Measurements from ENCODE around the genes CCL4, TBC1D3B, MRM1, LHX1 and TBC1D3L.

DNA sequence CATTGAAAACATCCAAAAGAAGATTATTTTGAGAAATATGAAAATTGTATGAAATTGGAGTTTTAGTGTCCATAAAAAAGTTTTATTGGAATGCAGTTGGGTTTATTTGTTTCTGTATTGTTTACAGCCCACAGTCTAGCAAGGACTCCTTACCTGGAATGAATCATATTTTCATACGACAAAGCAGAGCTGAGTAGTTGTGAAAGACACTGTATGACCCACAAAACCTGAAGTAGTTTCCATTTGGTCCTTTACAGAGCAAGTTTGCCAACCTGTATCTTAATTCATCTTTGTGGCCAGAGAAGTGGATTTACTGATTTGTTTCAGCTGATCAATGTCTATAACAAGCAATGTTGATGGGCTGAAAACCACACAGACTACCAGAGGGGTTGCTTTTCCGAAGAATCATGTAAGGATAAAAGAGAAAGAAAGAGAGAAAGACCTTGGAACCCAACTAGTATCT is 10.3 kb downstream of the CCL18 start:
- PRO-cap, 2 experiments = no peak in any of the 2 experiments

- PRO-cap, 2 experiments = no peak in any of the 2 experiments
Observed at GRCh38 chr17:36103265-36104178, at the start of gene CCL4. TSS of gene CCL4 (plus strand) at chr17:36103827.

DNA sequence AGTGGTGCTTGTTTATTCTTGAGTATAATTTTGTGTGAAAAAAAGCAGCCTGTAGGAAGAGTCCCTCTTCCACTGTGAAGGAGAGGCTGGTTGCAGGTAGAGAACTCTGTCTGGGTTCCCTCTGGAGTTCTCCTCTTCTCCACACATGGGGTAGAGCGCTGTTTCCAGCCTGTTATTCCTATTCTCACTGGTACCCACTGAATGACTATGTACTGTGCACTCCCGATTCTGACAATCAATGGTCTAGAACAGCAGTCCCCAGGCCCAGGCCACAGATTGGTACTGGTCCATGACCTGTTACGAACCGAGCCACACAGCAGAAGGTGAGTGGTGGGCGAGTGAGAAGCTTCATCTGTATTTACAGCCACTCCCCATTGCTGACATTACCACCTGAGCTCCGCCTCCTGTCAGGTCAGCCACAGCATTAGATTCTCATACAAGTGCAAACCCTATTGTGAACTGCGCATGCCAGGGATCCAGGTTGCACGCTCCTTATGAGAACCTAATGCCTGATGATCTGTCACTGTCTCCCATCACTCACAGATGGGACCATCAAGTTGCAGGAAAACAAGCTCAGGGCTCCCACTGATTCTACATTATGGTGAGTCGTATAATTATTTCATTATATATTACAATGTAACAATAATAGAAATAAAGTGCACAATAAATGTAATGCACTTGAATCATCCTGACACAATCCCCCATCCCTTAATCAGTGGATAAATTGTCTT is 15.3 kb downstream of the CCL4 start:
- PRO-cap, 2 experiments = no peak in any of the 2 experiments

- PRO-cap, 2 experiments = no peak in any of the 2 experiments
Observed at GRCh38 chr17:36127882-36128350, 24.3 kb downstream of the CCL4 start.

DNA sequence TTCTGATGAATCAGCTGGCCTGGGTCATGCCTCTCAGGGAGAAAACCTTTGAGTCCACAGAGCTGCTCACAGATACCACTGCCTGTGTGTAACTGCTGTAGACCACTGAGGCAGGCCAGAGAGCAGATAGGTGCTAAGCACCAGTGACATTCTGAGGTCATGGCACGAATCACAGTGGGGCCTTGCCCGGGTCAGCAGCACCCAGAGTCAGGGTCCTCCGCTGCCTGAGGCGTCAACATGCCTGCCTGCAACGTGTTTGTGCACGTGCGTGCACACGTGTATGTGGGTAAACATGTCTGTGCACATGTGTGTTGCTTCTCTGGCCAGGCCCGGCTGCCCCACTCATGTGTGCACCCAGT is at the start of gene TBC1D3B:
Gene TBC1D3B (minus strand): TSS at position 153 of the 359 bp plus-strand sequence.
- PRO-cap, 2 experiments = no peak in any of the 2 experiments

- PRO-cap, 2 experiments = peak in 2 of 2 experiments; most common plus-strand start chr17:36486944 (in 2); most common minus-strand start chr17:36486917 (in 2)
Observed at GRCh38 chr17:36486850-36487356, 422 bp downstream of the ZNHIT3 start.

GRCh38 chr17:36585625-36586188 is 6.0 kb upstream of the DHRS11 start:
- PRO-cap, 2 experiments = no peak in any of the 2 experiments

DNA sequence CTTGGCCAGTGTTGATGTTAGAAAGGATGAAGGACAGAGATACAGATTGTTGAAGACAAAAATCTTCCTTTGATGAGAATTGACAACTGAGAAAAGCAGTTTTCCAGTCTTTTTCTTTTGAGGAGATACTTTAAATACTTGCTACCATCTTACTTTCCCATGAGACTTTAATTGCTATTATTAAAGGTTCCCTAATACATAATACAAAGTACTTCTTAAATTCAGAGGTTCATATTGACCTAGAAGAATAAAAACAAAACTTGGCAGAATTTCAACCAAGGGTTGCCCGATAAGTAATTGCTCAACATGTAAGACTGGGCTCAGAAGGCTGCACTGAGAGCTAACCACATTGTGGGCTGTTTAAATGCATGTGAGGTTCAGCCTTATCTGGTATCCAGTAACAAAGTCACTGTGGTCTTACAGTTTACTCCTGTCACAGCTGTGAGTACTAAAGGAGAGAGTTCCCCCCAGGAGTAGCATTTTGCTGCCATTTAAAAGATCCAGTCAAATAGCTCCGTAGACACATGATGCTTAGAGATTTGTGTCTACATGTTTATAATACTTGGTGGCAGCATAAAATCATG is 1.7 kb upstream of the DHRS11 start:
- PRO-cap, 2 experiments = no peak in any of the 2 experiments

- PRO-cap, 2 experiments = peak in 2 of 2 experiments; most common plus-strand start chr17:36601583 (in 1); most common minus-strand start chr17:36601493 (in 2)
Observed at GRCh38 chr17:36601289-36602264, at the start of gene MRM1. TSS of gene MRM1 (plus strand) at chr17:36601583.

DNA sequence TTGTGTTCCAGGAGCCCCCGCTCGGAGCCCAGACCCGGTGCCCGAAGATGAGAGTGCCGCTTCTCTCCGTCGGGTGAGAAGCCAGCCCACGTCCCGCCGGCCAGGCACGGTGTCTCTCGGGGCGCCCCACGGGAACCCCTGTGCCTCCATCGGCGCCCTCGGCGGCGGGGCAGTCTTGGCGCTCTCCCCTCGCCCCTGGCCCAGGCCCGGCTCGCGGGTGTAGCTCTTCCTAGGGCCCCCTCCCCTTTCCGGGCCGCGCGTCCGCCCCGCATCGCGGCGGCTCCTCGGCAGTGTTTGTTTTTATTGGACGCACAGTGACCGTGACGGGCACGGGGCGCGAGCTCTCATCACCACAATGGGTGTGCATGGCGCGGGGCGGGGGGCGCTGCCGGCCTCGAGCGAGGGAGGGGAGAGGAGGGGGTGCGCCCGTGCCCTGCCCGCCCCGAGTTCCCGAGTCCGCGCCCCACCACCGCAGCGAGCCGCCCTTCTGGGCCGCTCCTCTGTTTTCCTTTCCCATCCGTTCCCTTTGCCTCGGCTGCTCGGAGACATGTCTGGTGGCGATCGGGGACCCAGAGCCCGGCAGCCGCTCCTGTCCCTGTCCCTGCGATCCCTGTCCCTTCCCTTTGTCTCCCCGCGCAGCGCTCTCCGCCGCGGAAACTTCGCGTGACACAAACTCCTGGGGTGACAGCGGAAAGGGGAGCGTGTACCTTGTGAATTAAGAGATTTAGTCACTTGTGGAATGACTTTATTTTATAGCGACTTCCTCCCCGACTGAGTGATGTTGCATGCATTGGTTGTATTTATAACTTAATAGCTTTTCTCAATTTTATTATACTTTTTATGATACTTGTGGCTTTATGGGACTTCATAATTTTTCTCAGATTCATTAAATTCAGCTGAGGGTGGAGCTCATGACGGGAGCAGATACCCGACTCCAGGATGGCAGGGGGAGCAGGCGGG is 40.5 kb downstream of the MRM1 start:
- PRO-cap, 2 experiments = no peak in any of the 2 experiments

DNA sequence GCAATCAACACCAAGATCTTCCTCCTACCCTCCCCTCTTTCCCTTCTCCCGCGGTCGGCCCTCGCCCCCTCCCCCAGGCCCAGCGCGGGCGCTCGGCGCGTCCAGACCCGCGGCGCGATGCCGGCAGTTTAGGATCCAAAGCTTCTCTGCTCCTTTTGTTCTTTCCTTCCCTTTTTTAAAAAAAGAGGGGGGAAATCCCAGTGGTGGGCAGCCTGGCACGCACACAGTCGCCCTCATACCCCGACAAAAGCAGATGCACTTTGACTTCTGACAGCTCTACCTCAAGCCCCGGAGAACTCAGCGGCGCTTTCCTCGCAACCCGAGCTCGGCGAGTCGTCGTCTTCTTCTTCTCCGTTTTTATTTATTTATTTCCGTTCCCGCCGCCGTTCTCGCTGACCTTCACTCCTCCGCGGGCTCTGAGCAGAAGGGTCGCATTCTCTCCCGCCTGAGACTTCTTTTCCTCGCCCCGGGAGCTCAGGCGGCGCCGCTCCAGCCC is at the start of gene LHX1:
Gene LHX1 (plus strand): TSS at position 11 of the 496 bp plus-strand sequence.
- PRO-cap, 2 experiments = no peak in any of the 2 experiments

DNA sequence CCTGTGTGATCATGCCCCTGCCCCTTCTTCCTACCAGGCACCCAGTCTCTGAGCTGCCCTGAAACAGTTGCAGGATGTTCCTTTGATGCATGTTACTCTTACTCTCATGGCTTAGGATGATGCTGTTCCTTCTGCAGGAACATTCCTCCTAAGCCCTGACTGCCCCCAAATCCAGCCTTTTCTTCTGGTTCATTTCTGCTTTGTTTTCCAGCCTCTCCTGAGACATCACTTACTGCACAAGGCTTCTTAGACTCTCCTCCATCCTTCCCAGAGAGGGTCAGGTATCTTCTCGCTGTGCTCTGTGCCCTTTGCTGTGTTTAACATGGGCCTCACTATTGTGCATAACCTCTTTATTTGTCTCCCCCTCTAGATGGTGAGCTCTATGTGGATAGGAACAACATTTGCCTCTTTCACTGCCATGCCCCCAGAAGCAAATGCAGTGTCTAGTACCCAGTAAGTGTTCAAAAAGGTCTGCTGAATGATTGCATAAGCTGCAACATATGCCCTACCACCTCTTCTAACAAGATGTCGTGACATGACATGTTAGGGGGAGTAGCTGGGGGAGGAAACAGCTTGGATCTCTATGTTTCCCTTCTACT is 147.6 kb downstream of the AATF start:
- PRO-cap, 2 experiments = no peak in any of the 2 experiments

DNA sequence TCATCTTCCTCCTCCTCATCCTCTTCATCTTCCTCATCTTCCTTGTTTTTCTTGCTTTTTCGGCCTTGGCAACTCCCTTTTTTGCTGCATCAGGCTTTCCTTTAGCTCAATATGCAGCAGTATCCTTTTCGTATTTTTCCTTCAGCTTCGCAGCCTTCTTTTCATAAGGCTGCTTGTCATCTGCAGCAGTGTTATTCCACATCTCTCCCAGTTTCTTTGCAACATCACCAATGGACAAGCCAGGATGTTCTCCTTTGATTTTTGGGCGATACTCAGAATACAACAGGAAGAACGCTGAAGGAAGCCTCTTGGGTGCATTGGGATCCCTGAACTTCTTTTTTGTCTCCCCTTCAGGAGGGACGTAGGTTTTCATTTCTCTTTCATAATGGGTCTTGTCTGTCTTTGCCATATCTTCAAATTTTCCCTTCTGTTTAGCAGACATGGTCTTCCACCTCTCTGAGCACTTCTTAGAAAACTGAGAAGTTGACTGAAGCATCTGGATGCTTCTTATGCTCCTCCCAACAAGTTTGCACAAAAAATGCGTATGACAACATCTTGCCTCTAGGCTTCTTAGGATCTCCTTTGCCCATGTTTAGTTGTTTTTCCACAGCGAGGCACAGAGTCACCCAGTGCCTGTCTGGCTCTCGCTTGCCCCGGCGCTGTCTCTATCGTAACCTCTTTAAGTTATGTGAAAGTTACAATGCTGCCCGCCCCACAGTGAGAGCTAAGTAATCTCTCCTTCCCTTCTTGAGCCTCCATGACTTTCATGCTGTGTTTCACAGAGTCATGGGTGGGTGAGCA is 195.1 kb downstream of the AATF start:
- PRO-cap, 2 experiments = no peak in any of the 2 experiments

DNA sequence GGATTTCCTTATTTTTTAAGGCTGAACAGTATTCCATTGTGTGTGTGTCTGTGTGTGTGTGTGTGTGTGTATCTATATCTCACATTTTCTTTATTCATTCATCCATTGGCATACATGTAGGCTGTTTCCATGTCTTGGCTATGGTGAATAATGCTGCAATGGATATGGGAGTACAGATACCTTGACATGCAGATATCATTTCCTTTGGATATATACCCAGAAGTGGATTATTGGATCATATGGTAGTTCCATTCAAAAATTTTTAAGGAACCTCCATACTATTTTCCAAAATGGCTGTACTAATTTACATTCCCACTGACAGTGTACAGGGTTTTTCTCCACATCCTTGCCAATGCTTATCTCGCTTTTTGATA is 6.0 kb downstream of the ACACA start:
- PRO-cap, 2 experiments = no peak in any of the 2 experiments

DNA sequence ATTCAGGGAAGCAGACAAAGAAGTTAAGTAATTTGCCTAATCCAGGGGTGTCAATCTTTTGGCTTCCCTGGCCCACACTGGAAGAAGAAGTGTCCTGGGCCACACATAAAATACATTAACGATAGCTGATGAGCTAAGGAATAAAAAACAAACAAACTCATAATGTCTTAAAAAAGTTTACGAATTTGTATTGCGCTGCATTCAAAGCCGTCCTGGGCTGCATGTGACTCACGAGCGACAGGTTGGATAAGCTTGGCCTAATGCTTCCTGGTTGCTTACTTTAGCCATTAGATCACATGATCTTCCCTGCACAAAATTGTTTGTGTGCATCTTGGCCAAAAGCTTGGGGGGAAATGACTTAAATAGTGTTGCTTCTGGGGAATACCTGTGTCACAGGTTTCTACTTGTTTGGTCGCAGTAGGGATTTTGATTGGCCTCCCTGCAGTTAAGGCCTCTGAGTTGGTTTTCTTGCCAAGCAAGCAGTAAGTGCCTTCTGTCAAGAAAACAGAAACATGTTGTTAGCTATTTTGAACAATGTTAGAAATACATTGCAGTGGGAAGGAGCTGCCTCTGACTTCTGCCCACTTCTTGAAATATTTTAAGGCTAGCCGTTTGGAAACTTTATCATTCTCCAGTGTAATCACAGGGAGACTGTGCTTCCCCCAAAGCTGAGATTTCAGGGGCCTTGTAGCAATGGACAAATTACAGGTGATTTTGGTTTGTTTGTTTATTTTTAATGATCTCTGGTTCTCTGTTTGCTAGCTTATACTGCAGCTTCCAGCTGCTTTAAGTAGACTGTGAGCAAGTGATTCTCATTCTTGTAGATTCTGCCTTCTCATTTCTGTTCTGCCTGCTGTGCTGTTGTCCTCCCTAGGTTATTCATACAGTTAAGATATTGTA is 39.5 kb upstream of the DUSP14 start:
- PRO-cap, 2 experiments = no peak in any of the 2 experiments

- PRO-cap, 2 experiments = no peak in any of the 2 experiments
Observed at GRCh38 chr17:37476454-37477247, 13.0 kb upstream of the DUSP14 start.

GRCh38 chr17:37488651-37489474 is 828 bp upstream of the DUSP14 start:
- PRO-cap, 2 experiments = peak in 1 of 2 experiments; most common plus-strand start chr17:37489311 (in 1); most common minus-strand start chr17:37489348 (in 1)

DNA sequence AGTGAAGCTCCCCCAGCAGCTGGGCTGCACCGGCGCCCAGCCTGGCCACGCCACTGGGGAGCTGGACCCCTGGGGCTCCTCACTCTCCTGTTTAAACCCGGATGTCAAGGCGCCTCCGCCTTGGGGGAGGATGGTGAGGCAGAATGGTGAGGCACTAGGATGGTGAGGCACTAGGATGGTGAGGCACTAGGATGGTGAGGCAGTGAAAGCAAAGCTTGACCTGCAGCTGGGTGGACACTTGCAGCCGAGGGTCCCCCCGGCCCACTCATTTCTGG is 867 bp upstream of the HNF1B start:
- PRO-cap, 2 experiments = no peak in any of the 2 experiments

DNA sequence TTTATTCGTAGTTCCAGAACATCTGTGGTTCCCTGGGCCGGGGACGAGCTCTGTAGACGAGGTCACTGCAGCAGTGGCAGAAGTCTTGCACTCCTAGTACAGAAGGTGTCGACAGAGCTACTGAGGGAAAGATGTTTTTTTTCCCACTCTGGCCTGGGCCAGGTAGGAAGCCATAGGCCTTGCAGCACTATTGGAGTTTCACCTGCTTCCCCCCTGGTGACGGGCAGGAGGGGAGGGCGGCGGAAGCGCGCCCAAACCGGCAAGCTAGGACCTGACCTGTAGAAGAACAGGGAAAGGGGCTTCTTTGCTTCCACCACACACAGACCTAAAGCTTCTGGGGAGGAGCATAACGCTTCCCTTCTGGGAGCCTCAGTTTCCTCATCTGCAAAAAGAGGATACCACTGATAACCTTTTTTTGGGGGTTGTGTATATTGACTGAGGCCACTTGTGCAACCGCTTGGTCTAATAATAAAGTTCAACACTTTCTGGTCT is 1.3 kb upstream of the HNF1B start:
- PRO-cap, 2 experiments = no peak in any of the 2 experiments

GRCh38 chr17:37988994-37989358 is at the start of gene TBC1D3L:
TSS of gene TBC1D3L (minus strand) at chr17:37989060.
- PRO-cap, 2 experiments = no peak in any of the 2 experiments